HEK293 (cell line): ENCODE results near the gene TARS3.

GRCh38 chr15:100713193-100714113 lies 111.1 kb downstream of the ASB7 start:
- PRO-cap: no peak
- RRBS, 2 experiments: 100% methylated on average over 2 of the region's 22 CpGs; no CpG with 5 or more reads in 1 of the 2 experiments

DNA sequence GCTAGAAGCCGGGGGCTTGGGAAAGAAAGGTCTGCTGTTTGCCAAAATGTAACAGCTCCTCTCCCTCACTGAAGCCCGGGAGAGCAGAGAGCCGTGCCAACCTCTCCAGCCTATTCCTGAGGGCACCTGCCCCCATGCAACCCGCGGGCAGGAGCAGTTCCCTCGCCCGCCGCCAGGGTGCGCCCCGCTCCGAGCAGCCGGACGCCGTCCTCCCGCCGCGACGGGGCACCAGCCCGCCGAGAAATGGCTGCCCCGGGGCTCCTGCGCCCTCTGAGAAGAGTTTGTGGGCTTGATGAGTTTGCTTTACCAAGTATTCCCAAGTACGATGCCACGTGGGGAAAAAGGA lies 163.1 kb downstream of the CHSY1 start:
- PRO-cap: bidirectional peak, plus-strand start at position 234 of the sequence, minus-strand start at position 238 of the sequence
- RRBS, 2 experiments: 2% methylated on average over 12 of the region's 24 CpGs

- PRO-cap: no peak
- RRBS, 2 experiments: 80 to 88% methylated on average over 4 of the region's 10 CpGs
Observed at GRCh38 chr15:101266808-101267211, 10.5 kb downstream of the SELENOS start.

DNA sequence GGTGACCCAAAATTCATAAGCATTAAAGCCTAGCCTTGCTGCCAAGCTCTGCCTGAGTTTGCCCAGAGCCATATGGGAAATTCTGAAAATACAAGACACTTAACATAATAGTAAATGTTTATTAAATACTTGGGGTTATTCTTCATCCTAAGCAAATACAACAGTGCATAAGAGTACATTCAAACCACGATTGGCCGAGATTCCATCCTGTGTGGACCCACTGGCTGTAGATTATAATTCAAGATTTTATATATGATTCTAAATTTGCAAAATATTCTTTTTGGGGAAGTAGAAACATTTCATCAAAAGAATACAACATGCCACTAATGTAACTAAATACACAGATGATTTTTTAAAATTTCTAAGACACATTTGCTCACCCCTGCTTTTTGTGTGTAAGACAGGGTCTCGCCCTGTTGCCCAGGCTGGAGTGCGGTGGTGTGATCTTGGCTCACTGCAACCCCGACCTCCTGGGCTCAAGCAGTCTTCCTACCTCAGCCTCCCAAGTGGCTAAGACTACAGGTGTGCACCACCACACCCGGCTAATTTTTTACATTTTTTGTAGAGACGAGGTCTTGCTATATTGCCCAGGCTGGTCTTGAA lies 89.7 kb upstream of the SNRPA1 start:
- PRO-cap: no peak
- RRBS, 2 experiments: no CpG with 5 or more reads among the region's 7 CpGs

DNA sequence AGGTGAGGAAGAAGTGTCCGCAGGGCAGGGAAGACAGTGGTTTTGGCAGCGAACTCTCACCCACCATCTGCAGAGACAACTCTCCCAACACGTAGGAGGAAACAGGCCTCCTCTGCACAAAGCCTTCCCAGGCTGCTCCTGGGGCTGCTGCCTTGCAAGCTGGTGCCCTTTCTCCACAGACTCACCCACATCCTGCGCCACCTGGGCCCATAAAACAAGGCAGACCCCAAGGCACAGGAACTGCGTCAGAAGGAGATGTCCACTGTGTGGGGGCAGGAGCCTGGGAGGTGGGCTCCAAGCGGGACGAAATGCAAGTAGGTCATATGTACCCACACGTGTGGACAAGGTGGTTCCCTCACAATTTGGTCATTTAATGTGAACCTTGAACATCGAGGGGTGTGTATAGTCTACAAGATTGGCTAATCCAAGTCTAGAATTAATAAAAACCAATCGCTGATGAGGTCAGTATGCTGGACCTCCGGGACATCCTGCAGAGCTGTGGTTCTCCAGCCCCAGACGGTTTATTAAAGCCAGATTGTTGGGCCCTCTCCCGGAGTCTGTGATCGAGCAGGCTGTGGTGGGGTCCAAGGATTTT lies 25.4 kb downstream of the PCSK6 start:
- PRO-cap: no peak
- RRBS, 2 experiments: 94 to 96% methylated on average over 3 of the region's 14 CpGs

DNA sequence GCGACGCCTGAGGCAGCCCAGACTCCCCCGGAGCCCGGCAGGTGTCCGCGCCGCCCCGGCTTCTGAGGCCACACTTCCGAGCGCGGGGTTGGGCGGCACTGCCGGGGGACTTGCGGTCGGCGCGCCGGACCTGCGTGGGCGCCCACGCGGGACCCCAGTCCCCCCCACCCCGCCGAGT lies 617 bp downstream of the PCSK6 start:
- PRO-cap: bidirectional peak, plus-strand start at position 71 of the sequence, minus-strand start at position 60 of the sequence
- RRBS, 2 experiments: 2 to 3% methylated on average over 16 of the region's 24 CpGs

- PRO-cap: no peak
- RRBS, 2 experiments: no CpG with 5 or more reads among the region's 14 CpGs
Observed at GRCh38 chr15:101530005-101530688, 40.6 kb upstream of the PCSK6 start.

- PRO-cap: unidirectional peak, minus-strand start at chr15:101647370
- RRBS, 2 experiments: no CpG with 5 or more reads among the region's 3 CpGs
Observed at GRCh38 chr15:101647297-101647742, 4.9 kb downstream of the TM2D3 start.

GRCh38 chr15:101664175-101664935 lies 12.2 kb upstream of the TM2D3 start:
- PRO-cap: no peak
- RRBS, 2 experiments: no CpG with 5 or more reads among the region's 12 CpGs

DNA sequence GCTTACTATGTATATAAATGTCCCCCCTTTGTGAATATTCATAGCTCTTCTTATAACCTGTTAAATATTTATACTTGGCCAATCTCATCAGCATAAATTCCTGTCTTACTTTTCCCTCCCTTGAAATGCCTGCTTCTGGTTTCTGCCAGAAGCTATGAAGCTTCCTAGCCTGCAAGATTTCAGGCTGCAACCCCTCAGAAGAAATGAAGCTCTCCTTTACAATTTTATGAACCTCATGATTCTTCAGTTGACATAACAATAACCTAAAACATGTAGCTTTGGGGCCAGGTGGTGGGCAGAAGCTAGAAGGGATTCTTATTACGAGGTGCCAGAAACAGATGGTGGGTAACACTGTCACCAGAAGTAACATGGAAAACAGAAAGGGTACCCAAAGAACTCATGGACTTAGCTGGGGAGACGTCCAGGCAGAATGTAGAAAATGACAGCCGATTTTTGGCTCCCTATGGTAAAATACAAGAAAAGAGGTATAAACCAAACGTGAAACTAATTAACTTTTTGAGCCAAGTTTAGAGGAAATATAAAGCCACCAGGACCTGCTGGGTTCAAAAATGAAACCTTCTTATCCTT lies 27.2 kb downstream of the TARS3 start:
- PRO-cap: no peak
- RRBS, 2 experiments: no CpG with 5 or more reads among the region's 4 CpGs

GRCh38 chr15:101723754-101724953 lies at the start of gene TARS3:
Gene TARS3, minus strand, starts transcription at chr15:101724473.
- PRO-cap: bidirectional peak, plus-strand start at chr15:101724168, minus-strand start at chr15:101724428
- RRBS, 2 experiments: under 1 to 2% methylated on average over 14 to 15 of the region's 102 CpGs

GRCh38 chr15:101954153-101954616 lies 142.2 kb downstream of the OR4F15 start:
- PRO-cap: no peak
- RRBS, 2 experiments: no CpG with 5 or more reads among the region's 4 CpGs

- PRO-cap: unidirectional peak, minus-strand start at chr15:101962013
- RRBS, 2 experiments: no CpG with 5 or more reads among the region's 36 CpGs
Observed at GRCh38 chr15:101961878-101962469, 150.0 kb downstream of the OR4F15 start.

- PRO-cap: no peak
- RRBS, 2 experiments: no CpG with 5 or more reads among the region's 56 CpGs
Observed at GRCh38 chr15:101980110-101980532, 168.1 kb downstream of the OR4F15 start.